Measurements from ENCODE around the gene ACBD5.

GRCh38 chr10:26946285-26946757, 85.6 kb upstream of the ABI1 start:
- PRO-cap: no peak
- CAGE, long polyA plus RNA: no peak

- PRO-cap: no peak
- CAGE, long polyA plus RNA: no peak
Observed at GRCh38 chr10:27120328-27120790, 20.1 kb upstream of the ANKRD26 start.

GRCh38 chr10:27125221-27125703, 25.0 kb upstream of the ANKRD26 start:
- PRO-cap: no peak
- CAGE, long polyA plus RNA: no peak

DNA sequence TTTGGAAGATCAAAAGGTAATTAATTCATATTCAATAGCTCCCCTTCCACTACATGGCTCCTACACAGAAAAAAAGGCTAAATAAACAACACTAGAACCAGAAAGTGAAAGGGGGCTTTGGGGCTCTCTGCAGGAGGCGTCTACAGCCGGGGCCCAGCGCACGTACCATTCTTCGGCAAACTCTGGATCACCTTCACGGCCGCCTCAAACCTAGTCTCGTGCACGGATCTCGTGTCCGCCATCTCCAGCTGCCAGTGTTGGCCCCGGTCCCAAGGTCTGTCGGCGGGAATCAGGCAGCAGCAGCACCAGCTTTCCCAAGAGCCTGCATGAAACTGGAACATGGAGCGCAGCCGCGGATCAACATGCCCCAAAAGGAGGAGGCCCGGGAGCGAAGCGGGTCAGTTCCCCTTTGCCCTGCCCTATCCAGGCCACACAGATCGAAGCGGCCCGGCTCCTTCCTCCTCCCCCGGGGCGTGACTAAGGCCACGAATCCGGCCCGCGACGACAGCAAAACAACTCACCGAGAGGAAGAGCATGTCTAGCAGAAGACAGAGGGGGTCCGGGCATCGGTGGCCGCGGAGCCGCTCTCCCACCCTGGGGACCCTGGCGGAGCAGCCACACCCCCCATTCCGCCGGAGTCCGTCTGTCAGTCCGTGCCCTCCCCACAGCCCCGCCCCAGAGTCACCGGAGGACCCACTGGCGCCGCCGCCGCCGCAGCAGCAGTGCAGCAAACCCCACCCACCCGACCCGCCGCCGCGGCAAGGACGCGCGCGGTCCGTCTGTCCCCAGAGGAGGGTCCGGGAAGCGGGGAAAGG, at the start of gene ACBD5:
TSS of gene ACBD5 (minus strand) at position 645 of the 815 bp plus-strand sequence.
- PRO-cap: bidirectional peak, plus-strand start at position 168 of the sequence, minus-strand start at position 184 of the sequence; bidirectional peak, plus-strand start at position 544 of the sequence, minus-strand start at position 334 of the sequence
- CAGE, long polyA plus RNA: no peak

- PRO-cap: no peak
- CAGE, long polyA plus RNA: no peak
Observed at GRCh38 chr10:27319522-27320539, 79.2 kb upstream of the ACBD5 start.

DNA sequence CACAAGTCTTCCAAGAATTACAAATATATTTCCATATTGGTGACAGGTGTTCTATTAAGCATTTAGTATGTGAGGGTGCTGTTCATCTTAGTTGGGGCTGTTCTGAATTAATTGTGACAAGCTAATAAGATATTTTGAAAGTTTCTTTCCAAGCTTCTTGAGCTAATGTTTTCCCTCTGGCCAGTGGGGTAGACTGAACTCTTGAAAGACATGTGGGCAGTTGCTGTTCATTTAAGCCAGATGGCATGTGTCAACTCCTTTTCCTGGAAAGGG, 21.6 kb downstream of the RAB18 start:
- PRO-cap: no peak
- CAGE, long polyA plus RNA: no peak

DNA sequence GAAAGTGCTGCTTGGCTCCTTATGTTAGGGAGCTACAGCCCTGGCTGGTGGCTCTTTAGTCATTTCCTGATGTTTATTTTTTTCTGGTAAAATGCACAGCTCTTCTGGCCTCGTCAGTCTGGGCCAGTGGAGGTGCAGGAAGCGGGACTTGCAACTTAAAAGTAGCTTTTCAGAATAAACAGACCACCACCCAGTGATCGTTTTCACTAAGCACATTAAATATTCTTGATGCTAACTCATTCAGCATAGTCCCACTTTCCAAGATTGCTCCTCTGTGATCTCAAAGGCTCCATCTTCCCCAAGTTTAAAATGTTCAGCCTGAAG, 58.2 kb downstream of the MKX start:
- PRO-cap: no peak
- CAGE, long polyA plus RNA: no peak

GRCh38 chr10:27725751-27726281, 19.8 kb downstream of the MKX start:
- PRO-cap: no peak
- CAGE, long polyA plus RNA: no peak

DNA sequence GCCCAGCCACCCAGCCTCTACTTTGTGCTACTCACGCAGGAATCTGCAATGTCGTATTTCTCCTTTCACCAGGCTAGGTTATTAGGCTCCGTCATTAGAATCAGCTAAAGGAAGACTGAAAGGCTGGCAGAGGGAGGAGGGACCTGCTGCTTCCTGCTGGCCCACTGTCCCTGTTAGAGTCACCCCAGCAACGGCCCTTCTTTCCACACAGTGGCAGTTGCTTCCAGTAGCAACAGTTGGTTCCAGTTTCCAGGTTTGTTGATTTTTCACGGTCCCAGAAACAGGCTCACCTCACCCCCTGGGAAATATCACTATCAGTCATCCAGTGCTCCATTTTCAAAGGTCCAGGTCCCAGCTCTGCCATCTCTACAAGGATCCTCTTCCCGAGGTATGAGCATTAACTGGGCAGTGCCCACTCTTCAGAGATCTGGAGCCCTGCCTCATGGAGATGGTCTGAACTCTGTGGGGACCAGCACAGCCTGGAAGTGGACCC, 15.9 kb downstream of the ODAD2 start:
- PRO-cap: no peak
- CAGE, long polyA plus RNA: no peak

GRCh38 chr10:28432229-28432465, 100.8 kb upstream of the WAC start:
- PRO-cap: no peak
- CAGE, long polyA plus RNA: no peak

GRCh38 chr10:28463670-28464236, 69.2 kb upstream of the WAC start:
- PRO-cap: no peak
- CAGE, long polyA plus RNA: no peak

- PRO-cap: no peak
- CAGE, long polyA plus RNA: no peak
Observed at GRCh38 chr10:28523870-28525029, 8.7 kb upstream of the WAC start.

GRCh38 chr10:28539924-28541035, 7.4 kb downstream of the WAC start:
- PRO-cap: no peak
- CAGE, long polyA plus RNA: no peak

DNA sequence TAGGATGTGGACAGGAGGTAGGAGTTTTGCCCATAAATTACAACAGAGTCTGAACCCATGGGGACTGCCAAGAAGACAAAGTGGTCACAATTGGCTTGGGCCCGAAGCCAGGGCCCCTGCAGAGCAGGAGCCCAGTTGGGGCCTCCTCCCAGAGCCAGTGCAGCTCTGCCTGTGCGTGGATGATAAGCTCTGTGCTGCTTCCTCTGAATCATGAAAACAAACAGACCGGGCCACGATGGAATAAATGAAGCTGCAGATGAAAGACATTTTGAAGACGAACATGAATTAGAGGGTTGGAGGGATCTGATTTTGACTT, 156.9 kb upstream of the LYZL1 start:
- PRO-cap: no peak
- CAGE, long polyA plus RNA: no peak

GRCh38 chr10:29479351-29480439, 155.1 kb downstream of the SVIL start:
- PRO-cap: no peak
- CAGE, long polyA plus RNA: no peak

GRCh38 chr10:29550327-29550984, 84.3 kb downstream of the SVIL start:
- PRO-cap: no peak
- CAGE, long polyA plus RNA: no peak

DNA sequence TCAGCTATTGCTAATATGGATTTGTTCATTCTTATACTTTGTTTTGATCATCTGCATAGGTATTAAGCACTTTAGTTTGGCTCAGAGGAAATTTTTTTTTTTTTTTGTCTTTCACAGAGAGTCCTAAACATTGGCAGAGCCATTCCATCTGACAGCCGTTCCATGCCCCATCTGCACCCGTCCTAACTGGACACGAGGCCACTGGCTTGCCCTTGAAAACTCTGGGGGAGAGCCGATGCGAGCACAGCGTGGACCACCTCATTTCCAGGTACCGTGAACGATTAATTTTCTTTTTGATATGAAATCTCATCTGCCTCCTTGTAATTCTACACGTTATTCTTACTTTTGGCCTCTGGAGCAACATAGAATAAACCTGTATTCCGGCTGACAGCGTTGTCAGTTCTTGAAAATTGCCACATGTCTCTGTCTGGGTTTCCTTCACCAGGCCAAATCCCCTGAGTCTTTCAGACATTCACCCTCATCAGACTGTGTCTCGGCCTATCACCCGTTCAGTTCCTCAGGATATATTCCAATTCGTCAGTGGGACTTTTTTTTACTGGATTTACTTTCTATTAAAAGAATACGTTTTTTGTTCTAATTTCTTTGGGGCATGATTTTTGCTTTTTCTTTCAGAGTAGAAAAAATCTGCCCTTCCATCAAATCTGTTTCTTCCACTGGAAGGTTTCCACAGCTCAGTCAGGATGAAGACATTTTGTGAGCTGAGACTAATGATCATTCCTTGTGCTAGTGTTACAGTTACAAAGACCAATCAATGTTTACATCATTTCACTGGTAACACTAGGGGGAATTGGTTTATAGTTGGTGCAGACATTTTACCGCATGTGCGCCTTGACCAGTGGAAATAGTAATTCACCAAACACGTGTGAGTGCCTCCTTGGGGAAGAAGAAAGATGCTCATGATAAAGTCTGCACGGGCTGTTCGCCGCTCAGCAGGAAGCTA, 73.0 kb downstream of the SVIL start:
- PRO-cap: no peak
- CAGE, long polyA plus RNA: no peak

GRCh38 chr10:29640239-29641100, 5.7 kb upstream of the SVIL start:
- PRO-cap: no peak
- CAGE, long polyA plus RNA: no peak

GRCh38 chr10:29658649-29659827, 24.3 kb upstream of the SVIL start:
- PRO-cap: no peak
- CAGE, long polyA plus RNA: no peak

GRCh38 chr10:29820729-29821702, 186.2 kb upstream of the SVIL start:
- PRO-cap: no peak
- CAGE, long polyA plus RNA: no peak

Measured in B cell (primary cell).